Colon Carcinoma Metastatic in the Brain (tissue), 2 donors: ENCODE results near the genes STARD4 and EPB41L4A.

DNA sequence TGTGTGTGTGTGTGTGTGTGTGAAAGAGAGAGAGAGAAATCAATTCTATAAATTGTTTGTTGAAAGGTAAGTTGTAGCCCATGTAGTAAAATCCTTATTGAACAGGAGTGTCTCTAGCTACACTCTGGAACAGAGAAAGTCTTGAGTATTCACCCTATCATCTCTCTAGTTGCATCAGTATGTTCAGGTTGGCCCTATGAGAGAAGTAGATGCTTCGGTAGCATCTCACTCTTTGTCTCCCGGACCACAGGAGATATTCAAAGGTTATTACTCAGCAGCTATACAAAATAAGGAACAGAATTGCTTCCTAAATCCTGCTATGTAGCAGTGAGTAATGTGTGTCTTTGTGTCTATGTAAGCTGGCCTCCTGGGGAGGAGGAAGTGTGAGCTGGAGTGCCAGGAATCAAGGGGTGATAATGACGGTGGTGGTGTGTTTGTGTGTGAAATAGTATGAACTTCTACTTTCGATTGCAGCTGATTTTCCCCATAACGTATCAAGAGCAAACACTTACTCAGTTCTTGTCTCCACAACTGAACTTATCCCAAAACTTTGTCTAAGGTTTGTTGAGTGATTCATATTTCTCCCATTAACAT lies 310.9 kb downstream of the MAN2A1 start:
- PRO-cap, 2 experiments: no peak in any of the 2 experiments

GRCh38 chr5:110736736-110737088 lies 2.1 kb upstream of the SLC25A46 start:
- PRO-cap, 2 experiments: peak in 1 of 2 experiments; most common minus-strand start chr5:110736963 (in 1)

- PRO-cap, 2 experiments: no peak in any of the 2 experiments
Observed at GRCh38 chr5:111232510-111232929, 8.3 kb downstream of the CAMK4 start.

GRCh38 chr5:111511470-111512658 lies at the start of gene STARD4:
Gene STARD4 (minus strand): TSS chr5:111512535.
- PRO-cap, 2 experiments: peak in 2 of 2 experiments; most common minus-strand start chr5:111512392 (in 1)

GRCh38 chr5:112228084-112229161 lies 190.7 kb downstream of the EPB41L4A start:
- PRO-cap, 2 experiments: no peak in any of the 2 experiments

DNA sequence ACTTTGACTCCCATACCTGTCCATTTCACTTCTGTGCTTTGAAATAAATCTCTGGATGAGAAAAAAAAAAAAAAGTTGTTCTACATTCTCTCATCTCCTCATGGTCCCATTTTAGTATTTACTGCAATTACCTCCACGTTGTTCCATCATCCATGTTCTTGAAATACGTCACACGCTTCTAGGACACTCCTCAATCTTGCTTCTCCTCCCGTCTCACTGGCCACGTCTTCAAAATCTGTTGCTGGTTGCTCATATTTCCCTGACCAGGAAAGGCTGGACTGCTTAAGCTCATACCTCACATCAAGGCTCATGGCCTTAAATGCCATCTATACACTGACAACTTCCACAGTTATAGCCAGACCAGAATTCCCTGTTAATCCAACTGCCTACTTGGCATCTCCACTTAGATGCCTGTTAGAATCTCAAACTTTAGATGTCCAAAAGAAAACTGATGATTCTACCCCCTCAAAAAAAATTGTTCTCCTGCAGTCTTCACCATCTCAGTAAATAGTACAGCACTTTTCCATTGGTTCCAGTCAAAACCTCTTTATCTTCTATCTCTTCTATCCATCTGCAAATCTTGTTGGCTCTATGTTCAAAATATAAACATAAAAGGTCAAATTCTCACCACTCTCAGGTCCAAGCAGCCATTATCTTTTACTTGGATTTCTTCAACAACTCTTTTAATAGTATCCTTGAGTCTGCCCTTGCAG lies 132.1 kb downstream of the EPB41L4A start:
- PRO-cap, 2 experiments: no peak in any of the 2 experiments

GRCh38 chr5:112404741-112405578 lies 14.1 kb downstream of the EPB41L4A start:
- PRO-cap, 2 experiments: no peak in any of the 2 experiments

DNA sequence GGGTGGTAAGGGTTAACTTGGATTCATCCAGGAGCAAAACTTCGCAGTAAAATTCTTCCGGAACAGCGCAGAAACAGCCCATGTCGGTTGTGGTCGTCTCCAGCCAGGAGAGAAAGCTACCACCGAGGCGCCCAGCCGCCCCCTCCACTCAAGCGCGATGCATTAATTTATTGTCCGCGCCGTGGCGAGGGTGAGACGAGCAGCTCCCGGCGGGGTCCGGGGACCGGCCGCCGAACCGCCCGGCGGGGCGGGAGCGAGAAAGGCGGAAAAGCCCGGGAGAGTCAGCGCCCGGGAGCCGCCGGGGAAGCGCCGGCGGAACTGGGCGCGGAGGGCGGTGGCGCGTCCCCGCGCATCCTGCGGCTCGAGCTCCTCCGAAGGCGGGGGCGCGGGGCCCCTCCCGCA lies at the start of gene EPB41L4A:
Gene EPB41L4A (minus strand): TSS at position 320 of the 402 bp plus-strand sequence.
- PRO-cap, 2 experiments: no peak in any of the 2 experiments

- PRO-cap, 2 experiments: peak in 2 of 2 experiments; most common plus-strand start chr5:112707777 (in 2); most common minus-strand start chr5:112707361 (in 1)
Observed at GRCh38 chr5:112707283-112708446, 30.0 kb upstream of the APC start.

- PRO-cap, 2 experiments: no peak in any of the 2 experiments
Observed at GRCh38 chr5:112864143-112864790, 3.2 kb downstream of the SRP19 start.

- PRO-cap, 2 experiments: no peak in any of the 2 experiments
Observed at GRCh38 chr5:113149696-113150613, 173.4 kb downstream of the DCP2 start.

DNA sequence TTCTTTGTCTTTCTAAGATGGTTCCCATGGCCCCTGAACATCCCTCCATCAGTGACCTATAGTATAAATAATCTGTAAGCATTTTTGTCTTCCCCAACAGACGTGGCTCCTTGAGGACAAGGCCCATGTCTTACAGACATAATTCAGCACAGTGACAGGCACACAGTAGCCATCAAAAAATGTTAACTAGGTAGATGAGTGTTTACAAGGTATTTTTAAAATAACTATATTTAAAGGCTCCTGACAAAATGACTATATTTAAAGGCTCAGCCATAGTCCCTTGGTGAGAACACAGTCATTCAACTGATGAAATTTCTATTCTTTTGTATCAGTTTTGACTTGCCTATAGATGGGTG lies 218.4 kb downstream of the TSSK1B start:
- PRO-cap, 2 experiments: no peak in any of the 2 experiments

DNA sequence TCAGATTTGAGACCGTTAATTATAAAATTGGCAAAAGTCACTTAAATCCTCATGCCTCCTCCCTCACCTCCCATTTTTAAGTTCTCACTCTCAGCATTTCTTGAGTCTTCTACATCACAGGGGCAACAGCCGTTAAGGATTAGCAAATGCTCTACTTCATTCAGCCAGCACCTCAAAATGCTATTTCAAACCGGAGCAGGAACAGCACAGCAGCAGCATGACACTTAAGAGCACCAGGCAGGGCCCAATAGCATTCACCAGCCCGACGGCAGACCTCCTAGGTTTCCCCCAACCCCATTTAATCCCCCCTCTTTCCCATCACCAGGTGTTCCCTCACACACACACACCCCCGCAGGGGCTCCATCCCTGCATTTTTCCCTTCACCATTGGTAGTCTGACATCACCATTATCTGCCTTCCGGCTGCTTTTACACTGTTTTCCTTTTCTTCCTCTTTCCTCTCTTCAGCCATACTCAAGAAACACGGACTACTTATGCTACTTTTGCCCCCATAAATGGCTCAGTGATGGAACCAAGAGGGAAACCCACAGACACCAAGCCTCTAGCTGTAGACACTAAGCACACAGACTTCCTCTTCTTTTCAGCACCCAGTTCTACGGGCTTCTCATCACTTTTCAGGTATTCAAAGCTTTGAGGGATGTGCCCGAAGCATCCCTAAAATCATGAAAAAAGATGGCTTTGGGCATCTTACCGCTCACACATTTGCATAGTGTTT lies 141.7 kb downstream of the TSSK1B start:
- PRO-cap, 2 experiments: no peak in any of the 2 experiments

DNA sequence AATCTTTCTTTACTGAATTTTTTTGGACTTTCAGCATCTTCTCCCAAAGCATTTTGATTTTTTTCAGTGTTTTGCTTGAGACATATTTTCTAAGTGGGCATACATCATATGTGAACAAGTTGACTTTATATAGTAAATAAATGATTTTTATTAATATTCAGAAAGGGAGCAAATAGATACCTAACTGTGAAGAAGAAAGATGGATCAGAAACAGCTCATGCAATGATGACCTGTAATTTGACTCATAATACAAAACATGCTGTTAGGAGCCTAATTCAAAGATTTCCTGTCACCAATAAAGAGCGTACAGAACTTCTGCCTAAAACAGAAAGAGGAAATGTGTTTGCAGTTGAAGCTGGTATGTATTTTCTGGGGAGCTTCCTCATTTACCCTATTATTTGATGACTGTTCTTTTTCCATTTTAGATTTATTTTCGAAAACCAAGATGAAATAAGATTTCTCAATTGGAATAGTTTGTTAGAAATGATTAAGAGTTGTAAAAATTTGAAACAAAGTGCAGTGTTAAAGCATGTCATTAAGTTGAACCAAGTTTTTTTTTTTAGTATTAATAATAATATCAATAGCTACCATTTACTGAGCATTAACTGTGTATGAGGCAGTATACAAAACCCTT lies 11.4 kb downstream of the YTHDC2 start:
- PRO-cap, 2 experiments: no peak in any of the 2 experiments

DNA sequence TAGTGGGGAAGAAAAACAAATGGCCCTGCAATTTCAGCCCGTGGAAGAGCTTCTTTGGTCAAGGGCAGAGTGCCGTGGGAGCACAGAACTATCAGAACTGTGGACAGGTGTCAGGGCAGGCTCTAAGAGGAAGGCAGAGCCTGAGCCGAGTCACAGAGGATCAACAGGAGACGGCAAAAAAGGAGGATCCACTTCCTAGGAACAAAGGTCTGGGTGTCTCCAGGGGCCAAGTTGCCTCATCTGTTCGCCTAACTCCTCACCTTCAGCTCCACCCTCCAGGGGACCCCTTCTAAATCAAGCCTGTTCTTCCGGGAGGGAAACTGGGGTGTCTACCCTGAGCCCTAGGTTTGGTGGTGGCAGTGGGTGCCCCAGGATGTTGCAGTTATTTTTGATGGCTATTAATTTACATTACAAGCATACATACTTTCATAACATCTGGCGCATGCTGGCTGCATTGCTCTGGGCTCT lies 88.0 kb downstream of the FEM1C start:
- PRO-cap, 2 experiments: peak in 1 of 2 experiments; most common plus-strand start position 153 of the sequence (in 1)

GRCh38 chr5:115557353-115558469 lies 13.1 kb upstream of the FEM1C start:
- PRO-cap, 2 experiments: no peak in any of the 2 experiments

DNA sequence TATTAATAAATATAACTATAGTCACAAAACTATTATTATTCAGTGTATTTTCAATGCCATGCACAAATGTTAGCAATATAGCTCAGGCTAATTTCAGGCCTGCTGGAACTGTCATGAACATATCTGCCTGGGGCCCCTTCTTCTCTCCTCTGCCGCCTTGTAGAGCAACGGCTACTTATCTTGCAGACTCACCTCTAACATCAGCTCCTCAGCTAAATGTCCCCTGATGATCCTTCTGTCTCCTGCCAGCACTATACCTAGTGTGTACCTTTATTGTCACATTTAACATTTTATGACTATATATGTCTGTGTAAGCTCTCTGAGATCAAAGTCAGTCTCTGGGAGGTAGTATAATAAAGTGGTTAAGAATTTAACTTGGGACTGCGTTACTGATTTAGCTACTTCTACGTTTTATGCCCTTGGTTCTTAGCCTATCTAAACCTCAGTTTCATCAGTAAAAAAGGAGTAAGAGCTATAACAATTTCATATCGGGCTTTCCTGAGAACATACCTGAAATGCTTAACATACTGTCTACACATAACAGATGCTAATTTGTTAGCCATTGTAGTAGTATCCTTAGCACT lies 2.2 kb downstream of the TMED7 start:
- PRO-cap, 2 experiments: no peak in any of the 2 experiments

GRCh38 chr5:115801945-115802461 lies 14.5 kb downstream of the CDO1 start:
- PRO-cap, 2 experiments: no peak in any of the 2 experiments

DNA sequence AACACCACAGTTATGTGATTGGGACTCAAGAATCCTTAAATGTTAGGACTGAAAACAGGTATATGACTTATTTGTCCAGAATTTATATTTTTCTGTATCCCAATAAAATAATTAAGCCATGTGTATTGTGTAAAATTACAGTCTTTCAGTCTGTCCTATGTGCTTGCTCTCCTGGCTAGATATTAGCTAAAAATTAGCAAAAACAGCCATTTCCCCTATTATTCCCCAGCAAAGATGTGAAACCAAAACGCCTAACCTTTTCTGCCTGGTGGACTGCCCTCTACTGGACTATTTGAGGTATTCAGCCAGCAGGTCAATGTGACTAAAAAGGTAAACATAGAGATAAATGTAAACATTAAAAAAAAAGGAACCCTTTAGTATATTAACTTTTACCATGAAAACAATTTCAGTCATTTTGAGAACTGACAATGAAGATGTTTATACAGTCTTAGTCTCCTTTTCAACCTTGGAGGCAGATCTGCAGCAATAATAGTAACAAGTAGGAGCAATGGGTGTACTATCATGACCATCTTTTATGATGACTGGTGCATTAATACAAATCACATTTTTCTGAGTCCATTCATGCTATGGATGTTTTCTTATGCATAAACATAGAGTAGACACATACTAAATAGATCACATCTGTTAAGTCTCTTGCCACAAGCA lies 10.2 kb downstream of the ATG12 start:
- PRO-cap, 2 experiments: no peak in any of the 2 experiments

DNA sequence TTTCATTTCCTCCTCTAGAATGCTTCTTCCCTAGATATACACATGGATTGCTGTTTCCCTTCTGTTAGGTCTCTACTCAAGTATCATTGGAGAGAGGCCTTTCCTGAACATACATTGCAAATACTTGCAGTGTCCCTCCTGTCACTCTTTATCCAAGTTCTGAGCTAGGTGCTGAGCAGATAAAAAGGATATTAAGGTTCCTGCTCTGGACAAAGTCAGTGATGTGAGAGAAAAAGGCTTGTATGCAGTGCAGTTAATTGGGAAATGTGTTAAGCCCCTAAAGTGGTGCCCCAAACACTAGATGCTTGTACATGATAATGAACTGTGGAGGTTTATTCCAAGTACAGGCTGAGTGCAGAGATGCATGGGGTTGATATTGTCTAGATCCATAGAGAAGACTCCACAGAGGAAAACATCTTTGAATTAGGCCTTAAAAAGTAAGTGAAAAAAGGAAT lies 74.5 kb downstream of the COMMD10 start:
- PRO-cap, 2 experiments: no peak in any of the 2 experiments